Metastatic Breast Carcinoma in the Ovary (tissue), 3 donors: ENCODE results near the genes C1orf122 and RRAGC.

- PRO-cap, 3 experiments: no peak in any of the 3 experiments
Measured at GRCh38 chr1:36379960-36380610, 5.6 kb downstream of the STK40 start.

- PRO-cap, 3 experiments: no peak in any of the 3 experiments
Measured at GRCh38 chr1:36486247-36486567, 3.5 kb upstream of the CSF3R start.

DNA sequence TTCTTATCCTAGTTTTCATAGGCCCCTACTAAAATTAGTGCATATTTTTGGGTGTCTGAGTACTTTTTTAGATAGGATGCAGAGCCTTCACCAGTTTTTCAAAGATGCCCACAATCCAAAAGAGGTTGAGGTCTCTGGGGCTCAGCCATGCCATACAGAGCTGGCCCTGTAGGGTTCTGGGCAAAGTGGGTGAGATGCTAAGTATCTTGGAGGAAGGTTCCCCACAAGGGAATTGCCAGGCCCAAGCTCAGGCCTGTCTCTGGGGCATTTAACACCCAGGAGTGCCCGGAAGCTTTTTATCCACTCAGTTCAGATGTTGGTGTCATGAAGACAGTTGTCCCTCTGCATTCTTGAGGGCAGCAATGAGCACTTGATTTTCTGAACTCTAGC is 19.7 kb upstream of the GRIK3 start:
- PRO-cap, 3 experiments: no peak in any of the 3 experiments

GRCh38 chr1:37288713-37289476 is 185.5 kb upstream of the ZC3H12A start:
- PRO-cap, 3 experiments: no peak in any of the 3 experiments

DNA sequence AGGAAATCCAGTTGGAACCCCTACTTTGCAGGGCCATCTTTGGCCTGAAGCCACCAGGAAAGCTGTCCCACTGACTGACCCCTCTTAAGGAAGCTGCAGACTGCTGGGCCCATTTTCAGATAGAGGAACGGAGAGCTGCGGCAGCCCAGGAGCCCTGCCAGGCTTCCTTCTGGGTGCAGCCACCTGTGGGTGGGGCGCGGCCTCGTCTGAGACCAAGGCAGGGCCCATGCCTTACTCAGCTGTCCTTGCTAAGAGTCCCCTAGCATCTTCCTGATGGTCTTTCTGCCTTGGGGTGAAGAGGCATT is 4.8 kb downstream of the ZC3H12A start:
- PRO-cap, 3 experiments: peak in 1 of 3 experiments; most common plus-strand start position 112 of the sequence (in 1)

- PRO-cap, 3 experiments: no peak in any of the 3 experiments
Measured at GRCh38 chr1:37513625-37514153, 877 bp downstream of the MEAF6 start.

DNA sequence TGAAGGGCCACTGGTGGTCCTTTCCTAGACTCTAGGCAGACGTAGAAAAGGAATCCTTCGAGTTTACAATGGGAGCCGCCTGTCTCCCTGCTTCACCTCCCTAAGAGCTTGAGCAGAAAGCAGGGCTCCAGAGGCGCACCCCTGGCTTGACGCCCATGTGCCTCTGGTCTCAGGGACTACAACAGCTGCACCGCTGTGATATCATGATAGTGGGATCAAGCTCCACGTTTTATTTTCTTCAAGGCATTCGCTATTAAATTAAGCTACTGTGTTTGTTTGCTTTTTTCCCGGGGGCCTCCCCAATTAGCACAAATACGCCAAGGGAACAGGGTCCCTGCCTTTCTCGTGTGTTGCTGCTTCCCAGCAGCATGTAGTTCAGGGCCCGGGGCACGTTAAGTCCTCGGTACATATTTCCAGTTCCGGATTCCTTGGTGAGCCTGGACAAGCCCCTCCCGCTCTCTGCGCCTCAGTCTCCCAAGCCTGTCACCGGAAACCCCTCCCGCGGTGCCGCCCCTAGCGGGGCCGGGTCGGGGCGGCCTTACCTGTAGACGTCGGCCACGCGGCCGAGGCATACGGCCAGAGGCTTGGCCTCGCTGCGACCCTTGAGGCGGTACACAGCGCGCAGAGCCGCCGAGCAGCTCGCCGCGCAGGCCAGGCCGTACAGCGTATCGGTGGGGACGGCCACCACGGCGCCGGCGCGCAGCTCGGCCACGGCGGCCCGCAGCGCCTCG is at the start of gene C1orf122:
C1orf122 (plus strand) TSS at position 541 of the 731 bp plus-strand sequence.
- PRO-cap, 3 experiments: peak in 3 of 3 experiments; most common plus-strand start position 547 of the sequence (in 2); most common minus-strand start position 370 of the sequence (in 2)

GRCh38 chr1:37995168-37995641 is 5.4 kb upstream of the SF3A3 start:
- PRO-cap, 3 experiments: peak in 1 of 3 experiments; most common plus-strand start chr1:37995397 (in 1); most common minus-strand start chr1:37995342 (in 1)

- PRO-cap, 3 experiments: no peak in any of the 3 experiments
Measured at GRCh38 chr1:38153701-38153956, 107.0 kb upstream of the POU3F1 start.

DNA sequence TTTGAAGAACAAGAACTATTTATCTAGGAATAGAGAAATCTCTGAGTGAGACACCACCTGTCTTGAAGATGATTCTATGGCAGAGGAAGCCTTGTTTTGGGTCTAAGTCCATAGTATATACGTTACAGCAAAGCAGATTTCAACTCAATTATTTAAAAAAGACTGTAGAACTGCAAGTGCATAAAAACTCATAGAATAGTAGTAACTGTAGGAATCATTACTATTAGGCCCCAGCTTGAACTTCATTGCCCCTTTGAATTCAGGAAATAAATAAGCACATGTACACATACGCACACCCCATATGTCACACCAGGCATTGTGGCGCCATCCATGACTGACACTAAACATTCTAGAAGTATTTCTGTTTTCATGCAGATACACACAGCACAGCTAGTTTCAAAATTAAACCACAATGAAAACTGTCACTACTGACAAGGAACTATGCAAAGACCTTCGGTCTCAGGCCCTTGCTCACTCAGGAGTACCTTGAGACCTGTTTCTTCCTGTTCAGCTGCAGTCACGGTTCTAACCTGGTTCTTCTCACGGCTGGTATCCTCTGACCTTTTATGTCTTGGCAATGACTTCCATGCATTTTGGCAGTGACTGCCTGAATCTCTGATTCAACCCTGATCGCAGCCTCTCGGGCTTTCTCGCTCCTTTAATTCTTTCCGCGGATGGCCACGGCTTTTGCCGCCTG is 384.9 kb downstream of the RRAGC start:
- PRO-cap, 3 experiments: peak in 1 of 3 experiments; most common plus-strand start position 514 of the sequence (in 1); most common minus-strand start position 247 of the sequence (in 1)

- PRO-cap, 3 experiments: no peak in any of the 3 experiments
Measured at GRCh38 chr1:38723896-38724440, 135.6 kb downstream of the RRAGC start.

DNA sequence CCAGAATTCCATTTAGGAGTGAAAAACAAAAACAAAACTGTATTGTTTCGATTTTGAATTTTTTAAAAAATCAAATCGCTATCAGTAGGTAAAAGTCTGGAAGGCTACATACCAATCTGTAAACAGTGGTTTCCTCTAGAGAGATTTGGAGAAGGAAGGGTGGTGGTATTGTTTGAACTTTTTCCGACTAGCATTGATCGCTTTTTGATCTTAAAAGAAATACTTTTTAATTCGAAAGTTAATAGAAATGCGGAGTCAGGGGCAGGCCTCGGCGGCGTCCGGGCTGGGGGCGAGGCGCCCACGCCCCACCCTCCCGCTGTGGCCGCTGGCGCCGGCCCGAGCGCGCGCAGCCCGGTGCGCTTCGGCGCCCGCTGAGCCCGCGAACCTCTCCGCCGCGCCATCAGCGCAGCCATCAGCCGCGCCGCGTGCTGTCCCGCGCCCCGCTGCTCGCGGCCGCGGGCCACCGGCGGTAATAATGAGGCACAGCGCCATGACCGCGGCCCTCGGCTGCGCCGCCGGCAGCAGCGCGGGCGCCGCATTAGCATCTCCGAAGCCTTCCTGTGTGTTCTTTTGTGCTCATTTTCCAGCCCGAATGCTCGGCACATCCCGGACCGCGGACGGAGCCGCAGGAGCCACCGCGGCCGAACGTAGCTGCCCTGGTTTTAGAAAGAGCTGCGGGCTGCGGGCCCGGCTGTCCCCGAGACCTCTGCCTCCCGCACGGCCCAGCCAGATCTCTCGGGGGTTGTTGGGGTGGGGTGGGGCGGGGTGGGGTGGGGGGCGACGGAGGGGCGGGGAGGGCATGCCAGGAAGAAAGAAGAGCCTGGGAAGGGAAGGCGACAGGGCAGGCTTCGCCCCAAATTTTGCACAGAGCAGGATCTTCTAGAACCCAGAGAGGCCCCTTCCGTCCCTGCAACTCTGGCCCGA is 55.5 kb downstream of the RRAGC start:
- PRO-cap, 3 experiments: no peak in any of the 3 experiments

- PRO-cap, 3 experiments: no peak in any of the 3 experiments
Measured at GRCh38 chr1:38817917-38818888, 41.4 kb downstream of the RRAGC start.

DNA sequence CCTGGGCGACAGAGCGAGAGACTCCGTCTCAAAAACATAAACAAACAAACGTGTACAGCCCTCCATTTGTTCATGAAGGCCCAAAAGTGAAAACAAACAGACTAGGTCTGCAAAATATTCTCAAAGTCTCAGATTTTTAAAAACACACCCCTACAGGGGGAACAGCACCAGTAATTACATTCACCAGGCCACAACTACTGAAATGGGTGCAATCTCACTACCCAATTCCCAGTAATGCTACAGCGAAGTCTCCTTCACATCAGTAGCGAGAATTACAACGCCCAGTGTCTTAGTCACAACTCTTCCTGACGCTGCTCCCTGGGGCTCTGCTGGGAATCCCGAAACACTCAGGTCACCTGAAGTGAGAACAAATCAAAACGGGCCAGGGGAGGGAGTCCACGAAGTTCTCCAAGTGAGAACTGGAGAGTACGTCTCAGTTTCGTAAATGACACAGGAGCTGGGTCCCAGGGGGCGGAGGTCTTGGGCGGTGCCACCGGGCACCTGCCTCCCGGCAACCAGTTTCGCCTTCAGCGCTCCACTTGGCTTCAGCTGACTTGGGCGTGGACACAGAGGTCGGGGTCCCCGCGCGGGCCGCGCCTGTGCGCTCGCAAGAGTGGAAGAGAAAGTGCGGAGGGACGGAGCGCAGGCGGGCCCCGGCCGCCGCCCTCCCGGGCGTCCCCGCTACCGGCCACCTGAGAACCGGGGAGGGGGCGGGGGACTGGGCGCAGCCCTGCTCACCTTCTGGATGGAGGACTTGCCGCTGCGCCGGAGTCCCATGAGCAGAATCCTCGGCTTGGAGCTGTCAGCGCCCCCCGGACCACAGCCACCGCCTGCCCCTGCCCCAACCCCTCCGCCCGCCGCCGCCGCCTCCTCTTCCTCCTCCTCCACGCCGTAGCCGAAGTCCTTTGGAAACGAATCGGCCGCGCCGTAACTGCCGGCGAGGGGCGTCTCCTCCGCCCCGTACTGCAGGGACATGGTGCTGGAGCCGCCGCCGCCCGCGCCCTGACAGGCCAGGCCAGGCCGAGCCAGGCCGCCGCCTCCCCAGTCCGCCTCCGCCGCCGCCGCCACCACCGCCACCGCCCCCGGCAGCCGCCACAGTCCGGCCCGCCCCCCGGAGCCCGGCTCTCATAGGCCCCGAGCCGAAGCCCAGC is at the start of gene RRAGC:
RRAGC (minus strand) TSS at position 1,101 of the 1,151 bp plus-strand sequence.
- PRO-cap, 3 experiments: peak in 3 of 3 experiments; most common plus-strand start position 444 of the sequence (in 2); most common minus-strand start position 1,078 of the sequence (in 3)

DNA sequence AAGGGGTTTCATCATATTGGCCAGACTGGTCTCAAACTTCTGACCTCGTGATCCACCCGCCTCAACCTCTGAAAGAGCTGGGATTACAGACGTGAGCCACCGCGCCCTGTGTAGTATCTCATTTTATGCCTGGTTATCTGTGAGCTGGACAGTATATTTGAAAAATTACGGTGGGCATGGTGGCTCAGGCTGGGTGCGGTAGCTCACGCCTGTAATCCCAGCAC is 16.8 kb upstream of the NDUFS5 start:
- PRO-cap, 3 experiments: no peak in any of the 3 experiments

DNA sequence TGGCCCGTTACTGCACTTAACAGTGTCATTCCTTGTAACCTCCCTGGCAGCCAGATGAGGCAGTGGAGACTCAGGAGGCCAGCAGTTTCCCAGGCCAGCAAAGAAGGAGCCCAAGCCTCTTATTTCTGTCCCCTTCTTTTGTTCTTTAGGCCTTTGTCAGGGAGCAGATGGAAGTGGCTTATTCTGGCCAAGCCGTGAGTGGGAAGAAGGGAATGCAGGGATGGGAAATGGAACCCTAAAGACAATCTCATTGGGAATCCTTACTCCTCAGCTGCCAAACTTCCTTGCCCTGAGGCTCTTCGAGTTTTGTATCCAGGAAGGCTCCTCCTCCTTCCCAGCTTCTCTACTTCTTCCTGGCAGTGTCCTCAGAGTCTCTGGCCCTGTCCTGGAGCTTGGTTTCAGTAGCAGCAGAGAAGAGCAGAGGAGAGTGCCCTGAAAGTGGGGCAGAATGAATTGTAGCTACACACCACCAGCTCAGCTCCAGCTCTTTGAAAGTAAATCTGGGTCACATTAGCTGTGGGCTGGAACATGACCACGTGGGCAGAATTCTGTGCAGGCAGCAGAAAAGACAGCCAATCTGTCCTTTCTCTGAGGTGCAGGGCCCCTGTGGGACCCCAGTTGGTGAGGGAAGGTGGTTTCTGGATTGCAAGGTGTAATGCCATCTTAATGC is 63.9 kb downstream of the NDUFS5 start:
- PRO-cap, 3 experiments: peak in 1 of 3 experiments; most common plus-strand start position 401 of the sequence (in 1)

DNA sequence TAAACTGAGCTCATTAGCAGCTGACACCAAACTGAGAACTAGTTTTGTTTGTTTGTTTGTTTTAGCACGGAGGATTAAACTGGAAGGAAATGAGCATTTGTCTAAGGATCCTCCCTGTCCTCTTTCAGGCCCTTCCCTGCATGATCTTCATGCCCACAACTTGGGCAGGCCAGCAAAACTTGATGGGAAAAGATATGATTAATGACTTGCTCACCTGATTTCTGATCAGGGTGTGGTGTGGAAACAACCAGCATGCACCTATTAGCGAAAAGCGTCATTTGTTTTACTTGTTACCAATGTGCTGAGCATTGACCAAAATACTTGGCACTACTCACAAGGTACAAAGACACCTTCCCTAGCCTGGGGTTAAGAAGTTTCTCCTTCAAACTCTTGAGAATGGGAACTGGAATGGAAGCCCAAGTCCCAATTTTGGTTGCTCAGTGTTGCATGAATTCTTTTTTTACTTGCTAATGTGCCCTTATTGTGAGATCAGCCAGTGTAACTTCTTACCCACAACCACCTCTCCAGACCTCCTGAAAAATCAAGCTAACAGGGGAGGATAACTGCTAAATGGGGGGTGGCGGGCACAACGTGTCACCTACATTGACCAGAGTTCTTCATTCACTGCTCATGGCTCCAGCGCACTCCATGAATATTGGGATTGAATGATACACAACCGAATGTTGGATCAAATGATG is 77.6 kb downstream of the NDUFS5 start:
- PRO-cap, 3 experiments: no peak in any of the 3 experiments

GRCh38 chr1:39104332-39104614 is 78.1 kb downstream of the NDUFS5 start:
- PRO-cap, 3 experiments: no peak in any of the 3 experiments

- PRO-cap, 3 experiments: peak in 3 of 3 experiments; most common plus-strand start chr1:39105982 (in 2); most common minus-strand start chr1:39105861 (in 1)
Measured at GRCh38 chr1:39105716-39106339, 79.7 kb downstream of the NDUFS5 start.

DNA sequence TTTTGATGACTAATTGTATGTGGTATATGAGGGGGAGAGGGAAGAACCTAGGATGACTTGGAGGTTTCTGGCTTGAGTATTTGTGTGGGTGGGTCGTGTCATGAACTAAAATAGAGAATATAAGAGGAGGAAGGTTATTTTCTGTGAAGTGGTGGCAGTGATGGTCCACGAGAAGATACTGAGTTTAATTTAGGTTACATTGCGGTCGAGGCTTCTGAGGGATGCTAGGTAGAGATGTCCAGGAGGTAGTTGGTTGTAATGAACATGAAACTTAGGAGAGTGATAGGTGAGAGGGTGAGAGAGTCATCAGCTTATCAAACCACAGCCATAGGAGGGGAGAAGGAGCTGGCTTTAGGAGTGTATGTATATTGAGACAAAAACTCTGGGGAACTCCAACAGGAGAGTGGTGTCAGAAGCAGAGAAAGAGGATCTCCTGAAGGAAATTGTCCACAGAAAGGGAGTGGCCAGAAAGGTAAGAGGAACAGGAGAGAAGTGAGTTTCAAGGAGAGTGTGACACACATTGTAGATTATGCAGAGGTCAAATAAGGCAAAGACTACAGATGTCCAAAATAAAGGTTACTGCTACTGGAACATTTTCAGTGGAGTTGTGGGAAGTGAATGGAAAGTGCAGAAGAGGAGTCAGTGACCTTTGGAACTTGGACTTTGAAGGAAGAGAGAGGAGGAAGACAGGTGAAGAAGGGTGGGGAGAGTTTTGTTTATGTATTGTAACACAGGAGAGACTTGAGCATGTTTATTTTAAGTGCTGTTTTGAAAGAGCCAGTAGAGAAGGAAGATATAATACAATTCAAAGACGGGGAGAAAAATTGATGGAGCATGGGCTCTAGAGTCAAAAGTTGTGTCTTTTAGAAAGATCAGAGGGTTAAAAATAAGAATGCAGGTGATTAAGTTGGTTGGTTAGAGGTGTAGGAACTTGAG is 88.9 kb upstream of the MACF1 start:
- PRO-cap, 3 experiments: no peak in any of the 3 experiments